Iris pigment epithelial cell (primary cell): ENCODE data around the genes TMPRSS11D, YTHDC1, UGT2B28, CSN2, STATH, MUC7, ENAM and UTP3.

GRCh38 chr4:65668037-65668992 is 2.0 kb downstream of the EPHA5 start:
- RRBS: 2% methylated on average over 4 of the region's 33 CpGs

- RRBS: no CpG with 5 or more reads among the region's 2 CpGs
Measured at GRCh38 chr4:67883755-67884134, at the start of gene TMPRSS11D. Gene TMPRSS11D, minus strand, starts transcription at chr4:67884002.

GRCh38 chr4:68313345-68313622 is 36.6 kb downstream of the YTHDC1 start:
- RRBS: no CpG with 5 or more reads among the region's 6 CpGs

GRCh38 chr4:68349382-68350462 is at the start of gene YTHDC1:
Gene YTHDC1, minus strand, starts transcription at chr4:68350090.
- RRBS: 5% methylated on average over 6 of the region's 81 CpGs

DNA sequence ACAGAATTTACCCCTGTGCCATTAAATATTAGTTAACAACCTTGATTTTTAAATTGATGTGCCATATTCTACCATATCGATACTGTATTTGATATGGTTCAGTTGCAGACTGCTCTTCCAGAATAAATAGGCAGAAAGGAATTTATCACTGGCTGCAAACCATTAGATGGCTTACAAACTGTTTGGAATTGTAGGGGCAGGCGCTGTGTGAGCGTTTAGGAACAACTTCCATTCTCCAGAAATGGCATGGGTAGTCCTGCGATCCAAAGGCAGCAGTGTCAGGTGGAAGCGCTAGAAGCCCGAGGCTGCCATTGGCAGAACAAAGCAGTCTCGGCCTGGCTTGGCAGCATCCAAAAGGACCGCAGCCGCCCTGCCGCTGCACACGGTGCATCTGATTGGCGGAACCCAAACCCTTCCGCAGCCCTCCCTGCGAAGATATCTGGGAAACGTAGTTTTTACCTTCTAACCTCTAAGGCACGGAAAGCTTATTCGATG is 23.6 kb upstream of the YTHDC1 start:
- RRBS: no CpG with 5 or more reads among the region's 17 CpGs

- RRBS: no CpG with 5 or more reads among the region's 4 CpGs
Measured at GRCh38 chr4:69034442-69035029, 61.7 kb upstream of the UGT2B7 start.

GRCh38 chr4:69058479-69059082 is 37.7 kb upstream of the UGT2B7 start:
- RRBS: no CpG with 5 or more reads among the region's 5 CpGs

- RRBS: no CpG with 5 or more reads among the region's 2 CpGs
Measured at GRCh38 chr4:69280422-69280628, at the start of gene UGT2B28. Gene UGT2B28, plus strand, starts transcription at chr4:69280475.

DNA sequence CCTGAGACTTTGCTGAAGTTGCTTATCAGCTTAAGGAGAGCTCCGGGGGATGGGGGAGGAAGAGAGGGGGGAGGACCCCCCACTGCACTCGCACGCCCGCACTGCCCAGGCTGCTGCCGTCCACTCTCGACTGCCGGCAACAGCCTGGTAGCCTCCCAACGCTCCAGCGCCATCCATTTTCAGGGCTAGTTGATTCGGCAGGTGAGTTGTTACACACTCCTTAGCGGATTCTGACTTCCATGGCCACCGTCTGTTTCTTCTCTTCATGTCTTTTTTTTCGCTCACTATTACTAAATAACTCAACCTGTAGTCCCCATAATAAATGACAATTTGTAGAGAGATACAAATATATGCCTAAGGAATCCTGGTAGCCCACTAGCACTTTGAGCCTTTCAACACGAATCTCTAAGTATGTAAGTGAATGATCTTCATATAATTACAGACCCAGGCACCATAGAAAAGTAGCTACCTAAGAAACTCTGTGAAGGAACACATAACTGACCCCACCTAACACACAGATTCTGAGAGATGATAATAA is 64.9 kb downstream of the UGT2B4 start:
- RRBS: 100% methylated on average over 4 of the region's 14 CpGs

DNA sequence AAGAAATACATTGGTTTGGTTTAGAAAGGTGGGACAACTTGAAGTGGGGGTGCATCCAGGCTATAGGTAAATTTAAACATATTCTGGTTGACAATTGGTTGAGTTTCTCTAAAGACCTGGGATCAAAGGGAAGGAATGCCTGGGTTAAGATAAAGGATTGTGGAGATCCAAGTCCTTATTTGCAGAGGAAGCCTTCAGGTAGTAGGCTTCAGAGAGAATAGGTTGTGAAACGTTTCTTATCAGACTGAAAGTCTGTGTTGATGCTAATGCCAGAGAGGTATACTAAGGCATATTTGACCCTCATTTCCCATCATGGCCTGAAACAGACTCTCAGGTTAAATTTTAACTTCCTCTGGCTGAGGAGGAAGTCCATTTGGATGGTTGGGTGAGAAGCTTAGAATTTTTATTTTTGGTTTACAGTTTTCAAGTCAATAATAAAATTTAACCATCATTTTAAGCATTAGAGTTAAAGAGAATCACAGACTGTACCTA is 48.1 kb downstream of the UGT2A2 start:
- RRBS: no CpG with 5 or more reads among the region's 1 CpG

DNA sequence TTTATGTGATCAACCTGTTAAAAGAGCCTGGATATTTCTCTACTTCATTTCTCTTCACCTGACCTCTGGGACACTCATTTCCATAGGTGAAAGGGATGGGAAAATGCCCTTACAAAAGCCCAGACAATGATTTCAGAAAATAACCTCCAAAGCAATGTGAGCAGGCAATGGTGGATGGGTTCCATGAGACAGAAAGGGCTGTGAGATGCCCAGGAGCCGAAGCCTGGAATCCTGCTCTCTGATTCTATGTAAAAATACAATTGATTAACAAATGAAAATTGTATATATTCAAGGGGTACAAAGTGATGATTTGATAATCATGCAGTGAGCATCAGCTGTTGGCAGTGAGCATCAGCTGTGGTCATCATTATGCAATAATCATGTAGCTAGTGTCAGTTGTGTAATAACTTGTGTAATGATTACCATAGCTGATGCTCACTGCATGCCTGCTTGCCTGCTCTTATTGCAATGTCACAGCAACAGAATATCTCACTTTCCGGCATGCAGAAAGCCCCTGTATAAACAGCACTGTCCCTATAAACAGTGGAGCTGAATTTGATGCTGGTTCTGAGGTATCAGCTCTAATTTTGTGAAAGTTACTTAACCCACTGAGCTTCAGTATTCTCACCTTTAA is 46.9 kb downstream of the SULT1B1 start:
- RRBS: no CpG with 5 or more reads among the region's 2 CpGs

DNA sequence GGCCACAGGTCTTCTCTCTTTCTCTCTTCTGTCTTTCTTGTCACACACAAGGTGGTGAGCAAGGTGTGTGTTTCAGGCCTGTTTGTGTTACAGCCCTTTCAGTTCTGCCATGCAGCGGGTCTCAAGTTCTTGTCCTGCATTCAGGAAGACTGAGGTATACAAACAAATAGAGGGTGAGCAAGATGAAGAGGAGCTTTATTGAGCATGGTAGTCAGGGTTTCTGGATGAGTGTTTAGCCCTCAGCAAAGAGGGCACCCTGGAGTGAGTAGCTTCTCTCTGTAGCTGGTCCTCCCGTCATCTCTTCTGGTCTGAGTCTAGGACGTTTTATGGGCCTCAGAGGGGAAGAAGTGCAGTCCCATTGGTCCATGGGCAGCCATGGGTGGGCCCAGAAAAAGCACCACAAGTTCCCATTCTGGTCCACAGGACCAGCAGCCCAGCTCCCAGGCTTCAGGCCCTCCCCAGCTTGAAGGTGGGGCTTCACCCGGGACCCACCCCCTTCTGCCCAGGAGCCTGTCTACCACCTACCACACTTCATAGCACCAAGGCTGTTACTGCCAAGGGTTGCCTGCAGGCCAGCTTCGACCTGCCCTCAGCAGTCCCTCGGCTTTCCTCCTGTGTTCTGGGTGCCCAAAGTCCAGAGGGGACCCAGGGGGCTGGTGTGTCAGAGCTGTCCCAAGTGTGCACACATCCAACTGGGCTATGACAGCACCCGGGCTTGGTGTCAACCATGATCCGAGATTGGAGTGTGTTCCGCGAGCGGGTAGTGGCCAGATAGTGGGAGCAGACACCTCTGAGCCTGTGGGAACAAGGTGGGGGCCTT is 17.1 kb downstream of the SULT1B1 start:
- RRBS: no CpG with 5 or more reads among the region's 11 CpGs

- RRBS: no CpG with 5 or more reads among the region's 3 CpGs
Measured at GRCh38 chr4:69965576-69965899, at the start of gene CSN2. Gene CSN2, minus strand, starts transcription at chr4:69965728.

DNA sequence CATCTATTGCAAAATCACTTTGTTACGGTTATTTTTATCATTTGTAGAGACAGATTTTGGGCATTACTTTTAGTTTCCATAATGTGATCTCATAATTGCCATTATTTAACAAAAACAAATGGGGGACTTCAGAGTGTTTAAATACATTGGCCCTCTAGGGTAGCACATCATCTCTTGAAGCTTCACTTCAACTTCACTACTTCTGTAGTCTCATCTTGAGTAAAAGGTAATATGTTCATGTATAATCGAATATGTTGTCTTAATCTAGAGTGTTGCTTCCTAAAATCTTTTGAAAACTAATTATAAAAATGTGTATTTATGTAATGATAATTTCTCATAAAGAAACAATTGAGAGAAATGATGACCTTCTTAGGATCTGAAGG is at the start of gene STATH:
TSS of gene STATH (plus strand) at position 167 of the 383 bp plus-strand sequence.
- RRBS: no CpG with 5 or more reads among the region's 2 CpGs

DNA sequence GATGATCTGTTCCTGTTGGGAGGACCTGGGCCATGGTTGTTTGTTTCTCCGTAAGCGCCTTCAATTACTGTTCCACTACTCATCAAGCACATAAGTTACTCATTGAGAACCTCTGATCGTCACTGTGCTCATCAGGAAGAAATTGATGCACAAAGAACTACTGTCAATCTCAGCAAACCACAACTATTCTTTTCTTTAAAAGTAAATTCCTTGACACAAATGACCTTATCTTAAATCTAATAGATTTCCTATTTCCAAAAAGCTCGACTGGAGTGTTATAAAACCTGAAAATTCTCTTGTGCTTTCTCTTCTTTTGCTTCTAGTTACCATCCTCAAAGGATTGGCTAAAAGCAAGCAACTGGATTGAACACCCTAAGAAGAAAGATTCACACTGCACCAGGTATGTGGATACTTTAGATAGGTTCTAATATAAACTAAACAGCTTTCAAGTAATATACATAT is at the start of gene MUC7:
TSS of gene MUC7 (plus strand) at position 306 of the 462 bp plus-strand sequence.
- RRBS: no CpG with 5 or more reads among the region's 4 CpGs

DNA sequence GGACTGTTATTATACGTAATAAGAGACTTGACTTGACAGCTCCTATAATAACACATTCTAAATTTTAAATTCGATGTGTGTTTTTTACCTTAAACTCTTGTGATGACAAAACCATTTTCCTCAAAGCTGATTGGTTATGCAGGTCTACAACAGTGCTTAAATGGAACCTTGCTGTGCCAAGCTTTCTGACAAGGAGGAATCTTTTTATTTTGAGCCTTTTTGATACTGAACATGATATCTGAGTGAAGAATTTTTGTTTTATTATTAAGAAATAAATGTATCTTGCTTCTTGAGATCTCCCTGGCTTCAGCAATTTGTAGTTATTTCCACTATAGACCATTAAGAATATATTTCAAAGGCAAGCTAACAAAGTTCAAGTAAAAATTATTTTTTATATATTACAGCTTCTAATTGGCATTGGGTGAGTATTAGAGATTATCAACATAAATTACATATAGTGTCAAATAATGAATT is at the start of gene ENAM:
TSS of gene ENAM (plus strand) at position 201 of the 474 bp plus-strand sequence.
- RRBS: no CpG with 5 or more reads among the region's 2 CpGs

DNA sequence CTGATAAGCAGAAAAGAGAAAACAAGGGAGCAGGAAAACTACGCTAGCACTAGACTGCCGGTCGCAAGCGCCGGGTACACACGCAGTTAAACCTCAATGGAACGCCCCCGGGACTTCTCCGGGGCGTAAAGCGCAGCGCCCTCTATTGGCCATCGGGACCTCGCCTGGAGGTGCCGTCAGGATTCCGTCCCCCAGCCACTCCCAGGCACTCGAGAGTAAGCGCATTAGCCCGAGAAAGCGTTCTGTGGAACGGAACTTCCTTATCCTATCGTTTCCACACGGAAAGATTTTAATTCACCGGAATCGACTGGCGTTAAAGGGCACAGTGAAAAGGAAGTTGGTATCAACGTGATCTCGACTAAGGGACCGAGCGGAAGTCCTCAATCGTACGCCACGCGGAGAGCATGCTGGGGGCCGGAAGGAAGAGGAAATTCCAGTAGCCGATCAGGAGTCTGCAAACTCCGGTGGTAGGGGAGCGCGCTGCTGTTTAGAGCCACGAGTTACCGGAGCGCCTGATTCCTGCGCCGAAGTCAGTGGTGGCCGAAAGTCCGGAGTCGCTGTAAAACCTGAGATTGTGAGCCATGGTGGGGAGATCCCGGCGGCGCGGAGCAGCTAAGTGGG is at the start of gene UTP3:
TSS of gene UTP3 (plus strand) at position 436 of the 621 bp plus-strand sequence.
- RRBS: 1% methylated on average over 14 of the region's 51 CpGs

DNA sequence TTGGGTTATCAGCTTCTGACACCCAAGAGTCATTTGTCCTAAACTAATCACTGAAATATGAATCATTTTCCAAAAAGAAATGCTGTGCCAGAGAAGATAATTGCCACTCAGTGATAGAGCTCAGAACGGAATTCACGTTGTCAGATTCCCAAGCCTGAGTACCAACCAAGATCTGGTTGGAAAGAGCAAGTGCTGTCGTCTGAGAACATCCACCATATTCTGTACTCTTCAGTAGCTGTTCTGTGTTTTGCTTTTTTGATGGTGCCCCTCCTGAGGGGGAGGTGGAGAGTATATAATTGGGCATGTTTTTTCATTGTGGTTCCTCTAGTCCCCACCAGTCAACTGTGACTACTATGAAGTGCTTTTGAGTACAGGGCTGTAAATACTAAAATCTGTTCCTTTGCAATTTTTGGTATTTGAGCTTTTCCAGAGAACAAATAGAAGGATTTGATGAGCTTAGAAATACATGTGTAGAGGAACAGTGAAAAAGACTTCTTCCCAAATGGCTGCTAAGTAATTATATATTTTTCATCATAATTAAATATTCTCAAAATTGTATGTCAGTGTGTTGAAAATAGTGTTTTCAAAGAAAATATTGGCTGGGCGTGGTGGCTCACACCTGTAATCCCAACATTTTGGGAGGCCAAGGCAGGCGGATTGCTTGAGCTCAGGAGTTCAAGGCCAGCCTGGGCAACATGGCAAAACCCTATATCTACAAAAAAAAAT is 13.4 kb downstream of the RUFY3 start:
- RRBS: no CpG with 5 or more reads among the region's 5 CpGs

DNA sequence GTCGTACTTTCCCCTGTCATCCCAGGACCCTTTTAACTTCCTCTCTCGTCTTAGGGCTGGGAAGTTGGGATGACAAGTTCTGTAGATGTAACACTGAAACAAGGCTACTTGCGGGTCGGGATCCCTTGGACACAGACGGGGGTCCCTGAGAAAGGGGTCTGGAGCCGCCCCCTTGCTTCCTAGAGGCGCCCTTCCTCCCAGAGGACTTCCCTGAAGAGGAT is 734 bp downstream of the MOB1B start:
- RRBS: no CpG with 5 or more reads among the region's 7 CpGs